Aorta (tissue), 1 donor: ENCODE measurements around the genes H3C2, H3C4 and BTN1A1.

DNA sequence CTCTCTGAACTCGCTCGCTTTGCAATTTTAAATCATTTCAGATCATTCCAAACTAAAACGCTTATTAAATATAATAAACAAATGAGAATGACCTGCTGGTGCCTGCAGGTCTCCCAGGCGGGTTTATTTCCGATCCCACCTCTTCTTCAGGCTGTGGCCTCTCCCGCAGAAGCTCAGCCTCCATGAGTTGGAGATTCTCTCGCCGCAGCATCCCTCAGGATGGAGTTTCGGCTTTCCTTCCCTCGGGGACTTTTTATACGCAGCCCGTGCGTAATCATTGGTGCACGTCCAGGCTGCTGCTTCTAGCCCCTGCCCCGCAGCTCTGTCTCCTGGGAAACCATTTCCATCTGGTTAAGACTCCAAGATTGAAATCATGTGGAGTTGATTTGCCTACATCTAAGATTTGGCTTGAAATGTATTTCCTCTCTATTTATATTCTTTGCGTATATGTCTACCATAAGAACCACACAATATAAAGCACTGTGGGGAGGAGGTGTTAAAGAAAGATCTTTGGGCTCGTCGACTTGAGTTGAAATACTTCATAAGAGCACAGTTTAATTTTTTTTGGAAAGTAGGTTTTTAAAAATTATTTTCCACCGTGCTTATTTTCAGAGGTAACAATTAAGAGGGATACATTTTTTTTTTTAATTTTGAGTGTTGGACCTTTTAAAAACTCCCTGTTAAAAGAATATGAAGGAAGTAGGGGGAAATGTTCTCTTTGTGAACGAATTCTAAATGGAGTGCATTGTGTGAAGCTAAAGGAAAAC, 46.6 kb upstream of the CARMIL1 start:
- PRO-cap: no peak

DNA sequence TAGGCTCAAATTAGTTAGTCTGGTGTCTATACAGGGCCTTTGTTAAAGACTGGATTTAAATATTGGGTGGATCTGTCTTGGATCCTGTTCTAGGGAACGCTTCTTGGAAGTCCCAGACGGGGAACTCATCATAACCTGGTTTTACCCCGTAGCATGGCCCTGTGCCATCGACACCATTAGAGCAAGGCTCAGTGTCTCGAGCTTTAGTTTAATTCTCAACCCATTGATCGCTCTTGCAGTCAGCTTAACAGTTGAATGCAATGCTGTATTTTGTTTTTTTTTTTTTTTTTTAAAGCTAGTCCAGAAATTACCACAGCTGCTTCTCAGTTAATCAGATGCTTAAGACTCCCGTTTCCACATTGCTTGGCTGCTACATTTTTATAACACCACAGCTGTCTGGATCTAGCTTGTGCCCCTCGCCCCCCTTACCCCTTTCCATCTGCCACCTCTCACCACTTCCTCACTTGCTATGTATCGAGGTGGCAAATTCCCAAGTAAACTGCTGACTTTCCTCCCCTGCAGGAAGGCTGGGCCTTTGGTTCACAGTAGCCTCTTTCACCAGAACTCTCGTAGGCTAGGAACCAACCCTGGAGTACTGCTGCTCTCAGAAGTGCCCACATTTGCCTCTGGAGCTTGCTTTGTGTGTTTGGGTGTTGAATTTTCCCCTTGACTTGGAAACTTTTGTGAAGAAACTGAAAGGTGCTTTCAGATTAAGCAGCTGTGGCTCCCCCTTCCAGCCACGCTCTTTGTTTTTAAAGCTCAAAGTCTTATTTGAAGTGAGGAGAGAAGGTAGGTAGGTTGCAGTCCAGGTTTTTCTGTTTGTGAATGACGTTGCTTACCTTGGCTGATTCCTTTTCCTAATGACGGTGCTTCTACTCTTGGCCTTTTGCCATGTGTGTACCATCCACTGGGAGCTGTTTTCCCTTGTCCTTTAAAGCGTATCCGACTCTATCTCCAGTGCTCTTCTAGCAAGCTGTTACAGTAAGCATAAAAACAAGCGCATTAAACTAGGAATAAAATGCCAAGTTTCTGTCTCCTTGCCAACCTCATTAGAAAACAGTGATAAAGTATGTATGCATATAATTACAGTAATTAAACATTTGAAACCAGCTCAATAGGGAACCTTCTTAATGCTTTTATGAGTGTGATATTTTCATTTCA, 90.3 kb downstream of the CARMIL1 start:
- PRO-cap: no peak

DNA sequence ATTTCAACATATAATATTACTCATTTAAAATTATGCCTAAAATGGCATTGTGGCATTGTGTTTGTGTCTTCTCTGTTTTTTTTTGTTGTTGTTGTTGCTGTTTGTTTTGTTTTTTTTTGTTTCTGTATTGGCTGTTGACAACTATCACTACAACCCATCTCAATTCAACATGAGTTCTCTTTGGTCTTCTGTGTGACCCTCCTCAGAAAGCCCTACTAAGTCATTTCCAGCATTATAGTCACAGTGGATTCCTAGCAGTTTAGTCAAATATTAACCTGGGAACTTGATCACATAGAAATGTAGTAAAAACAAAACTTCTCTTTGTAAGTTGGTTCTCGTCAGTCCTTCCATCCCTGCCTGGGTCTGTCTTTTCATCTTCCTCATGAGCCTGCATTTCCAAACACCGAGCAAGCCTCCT, 16.8 kb downstream of the SLC17A2 start:
- PRO-cap: no peak

DNA sequence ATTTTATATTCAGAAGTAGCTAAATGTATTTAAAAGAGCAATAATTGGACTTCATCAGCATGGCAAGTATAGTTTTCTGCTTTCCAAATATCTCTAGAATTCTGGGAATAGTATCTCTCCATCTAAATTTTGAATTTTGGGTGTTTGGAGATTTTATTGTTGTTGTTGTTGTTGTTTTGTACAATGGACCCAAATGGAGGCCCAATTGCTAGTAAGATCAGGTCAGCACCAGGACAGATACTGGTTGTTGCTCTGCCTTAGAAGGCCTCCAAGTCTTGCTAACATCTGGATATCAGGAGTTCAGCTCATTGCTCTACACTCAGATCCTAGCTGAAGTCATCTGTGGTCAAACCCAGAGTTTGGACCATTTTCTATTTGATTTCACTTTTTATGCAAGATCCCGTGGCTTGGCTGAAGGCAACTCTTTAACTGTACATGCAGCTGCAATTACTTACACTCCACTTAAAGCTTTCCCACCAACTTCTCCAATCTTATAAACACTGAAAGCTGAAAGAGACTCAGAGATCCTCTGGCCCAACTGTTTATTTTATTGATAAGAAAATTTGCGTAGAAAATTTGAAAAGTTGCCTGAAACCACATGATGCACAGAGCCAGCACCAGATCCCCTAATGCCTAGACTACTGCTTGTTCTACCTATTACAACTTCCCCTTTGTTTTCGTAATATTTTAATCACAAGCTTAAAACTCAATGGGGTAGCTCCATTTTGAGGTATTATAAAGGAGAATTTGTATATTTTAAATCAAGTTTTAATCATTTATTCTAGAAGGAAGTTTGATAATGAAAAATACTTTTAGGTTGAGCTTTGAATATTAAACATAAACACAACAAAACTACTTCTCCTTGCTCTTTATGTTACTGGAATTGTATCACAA, 2.7 kb downstream of the SLC17A2 start:
- PRO-cap: no peak

DNA sequence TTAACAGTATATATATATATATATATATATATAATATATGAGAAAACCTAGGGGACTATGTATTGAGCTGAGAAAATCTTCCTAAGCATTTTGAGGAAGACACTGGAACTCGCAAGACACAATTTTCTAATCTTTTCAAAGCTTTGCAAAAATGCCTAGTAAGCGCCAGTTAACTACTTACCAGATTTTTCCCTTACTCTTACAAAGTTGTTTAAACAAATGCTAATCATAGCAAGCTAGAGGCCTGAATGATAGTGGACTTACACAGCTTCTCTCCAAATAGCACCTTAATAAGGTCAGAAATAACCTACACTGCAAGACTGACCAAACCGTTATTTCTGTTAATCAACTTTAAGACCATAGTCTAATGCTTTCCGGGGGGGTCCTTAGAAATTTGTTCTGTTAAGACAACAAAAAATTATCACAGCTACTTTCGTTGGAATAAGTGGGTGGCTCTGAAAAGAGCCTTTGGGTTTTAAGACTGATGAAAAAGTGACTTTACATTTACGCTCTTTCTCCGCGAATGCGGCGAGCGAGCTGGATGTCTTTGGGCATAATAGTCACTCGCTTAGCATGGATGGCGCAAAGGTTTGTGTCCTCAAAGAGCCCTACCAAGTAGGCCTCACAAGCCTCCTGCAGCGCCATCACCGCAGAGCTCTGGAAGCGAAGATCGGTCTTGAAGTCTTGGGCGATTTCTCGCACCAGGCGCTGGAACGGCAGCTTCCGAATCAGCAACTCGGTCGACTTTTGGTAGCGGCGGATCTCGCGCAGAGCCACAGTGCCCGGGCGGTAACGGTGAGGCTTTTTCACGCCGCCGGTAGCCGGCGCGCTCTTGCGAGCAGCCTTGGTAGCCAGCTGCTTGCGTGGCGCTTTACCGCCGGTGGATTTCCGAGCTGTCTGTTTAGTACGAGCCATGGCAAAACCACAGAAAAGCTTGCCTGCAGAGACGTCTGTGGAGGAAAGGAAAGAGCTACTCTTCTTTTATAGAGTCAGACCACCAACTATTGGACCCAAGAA, at the start of gene H3C2:
H3C2 (minus strand) TSS at position 954 of the 1,017 bp plus-strand sequence.
- PRO-cap: unidirectional peak, minus-strand start at position 954 of the sequence

GRCh38 chr6:26033671-26034507, 471 bp upstream of the H2AC4 start:
- PRO-cap: no peak

DNA sequence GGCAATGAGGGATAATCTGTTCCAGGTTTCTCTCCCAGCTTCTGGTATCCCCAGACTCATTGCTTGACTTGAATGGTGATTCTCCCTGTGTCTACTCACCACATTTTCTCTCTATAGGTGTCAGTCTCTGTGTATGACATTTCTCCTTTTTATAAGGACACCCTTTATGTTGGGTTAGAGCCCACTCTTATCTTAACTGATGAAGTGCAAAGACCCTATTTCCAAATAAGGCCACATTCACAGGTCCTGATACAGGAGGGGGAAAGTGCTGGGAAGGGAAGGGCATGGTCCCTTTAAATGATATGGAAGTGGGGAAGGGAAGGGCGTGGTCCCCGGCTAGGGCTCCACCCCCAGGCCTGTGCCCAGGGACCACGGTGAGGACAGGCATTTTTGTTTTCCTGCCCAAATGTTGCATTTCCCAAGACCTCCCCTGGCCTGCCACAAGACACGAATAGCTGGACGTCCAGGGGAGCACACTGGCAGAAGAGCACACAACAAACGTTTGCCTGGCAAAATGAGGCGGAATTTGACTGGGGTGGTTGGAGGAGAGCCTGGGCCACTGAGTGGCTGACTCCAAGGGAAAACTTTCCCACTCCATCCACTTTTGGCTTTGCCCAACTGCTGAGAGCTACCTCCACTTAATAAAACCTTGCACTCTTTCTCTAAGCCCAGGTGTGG, 14.8 kb upstream of the H1-2 start:
- PRO-cap: no peak

GRCh38 chr6:26103185-26103551, 565 bp upstream of the H4C3 start:
- PRO-cap: no peak

DNA sequence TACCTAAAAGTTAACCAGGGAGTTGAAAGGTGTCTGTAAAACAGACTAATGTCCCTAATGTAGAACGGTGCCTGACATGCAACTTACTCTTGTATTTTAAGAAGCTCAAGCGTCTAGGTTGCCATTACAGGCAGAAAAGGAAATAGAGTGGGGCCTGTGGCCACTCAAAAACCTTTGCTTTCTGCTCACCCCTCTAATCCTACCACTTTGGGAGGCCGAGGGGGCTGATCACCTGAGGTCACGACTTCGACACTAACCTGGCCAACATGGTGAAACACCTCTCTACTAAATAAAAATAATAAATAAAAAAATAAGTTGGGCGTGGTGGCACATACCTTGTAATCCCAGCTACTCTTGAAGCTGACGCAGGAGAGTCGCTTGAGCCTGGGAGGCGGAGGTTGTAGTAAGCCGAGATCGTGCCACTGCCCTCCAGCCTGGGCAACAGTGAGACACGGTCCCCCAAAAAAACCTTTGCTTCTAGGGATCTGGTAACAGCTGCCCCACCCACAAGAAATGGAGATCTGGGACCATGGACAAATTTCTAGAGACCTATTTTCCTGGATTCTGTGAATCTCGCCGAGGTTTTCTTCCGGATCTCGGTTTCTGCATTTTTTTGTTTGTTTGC, 1.3 kb downstream of the H2AC6 start:
- PRO-cap: no peak

DNA sequence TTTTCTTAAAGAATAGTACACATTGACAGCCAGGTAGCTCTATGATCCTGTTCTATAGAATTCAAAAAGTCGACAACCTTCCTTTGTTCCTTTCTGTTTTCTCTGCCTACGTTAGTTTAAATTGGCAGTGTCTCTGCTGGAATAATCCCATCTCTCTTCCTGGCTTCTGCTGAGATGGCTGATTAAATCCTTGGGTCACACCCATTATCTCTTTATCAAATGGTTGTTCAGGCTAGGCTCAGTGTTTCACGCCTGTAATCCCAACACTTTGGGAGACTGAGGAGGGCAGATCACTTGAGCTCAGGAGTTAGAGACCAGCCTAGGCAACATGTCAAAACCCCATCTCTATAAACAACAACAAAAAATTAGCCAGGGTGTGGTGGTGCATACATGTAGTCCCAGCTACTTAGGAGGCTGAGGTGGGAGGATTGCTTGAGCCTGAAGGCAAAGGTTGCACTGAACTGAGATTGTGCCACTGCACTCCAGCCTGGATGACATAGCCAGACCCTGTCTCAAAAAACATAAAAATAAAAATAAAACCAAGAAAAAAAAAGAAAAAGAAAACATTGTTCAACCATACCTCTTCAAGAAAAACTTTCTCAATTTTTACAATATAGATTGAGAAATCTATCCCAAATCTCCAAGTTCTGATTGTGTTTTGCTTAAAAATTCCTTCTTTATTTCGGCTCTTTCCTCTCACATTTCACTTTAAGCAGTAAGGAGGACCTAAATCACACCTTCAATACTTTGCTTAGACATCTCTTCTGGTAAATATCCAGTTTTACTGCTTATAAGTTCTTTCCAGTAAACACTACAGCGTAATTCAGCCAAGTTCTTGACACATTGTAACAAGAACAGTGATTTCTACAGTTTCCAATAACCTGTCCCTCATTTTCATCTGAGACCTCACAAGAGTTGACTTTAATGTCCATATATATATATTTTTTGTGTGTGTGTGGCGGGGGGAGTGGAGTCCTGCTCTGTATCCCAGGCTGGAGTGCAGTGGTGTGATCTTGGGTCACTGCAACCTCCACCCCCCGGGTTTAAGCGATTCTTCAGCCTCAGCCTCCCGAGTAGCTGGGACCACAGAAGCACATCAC, 8.0 kb downstream of the H2AC6 start:
- PRO-cap: no peak

GRCh38 chr6:26159250-26159871, 1.4 kb downstream of the H2BC5 start:
- PRO-cap: no peak

- PRO-cap: bidirectional peak, plus-strand start at chr6:26197423, minus-strand start at chr6:26197286
Observed at GRCh38 chr6:26196486-26197376, at the start of gene H3C4. TSS of gene H3C4 (minus strand) at chr6:26197286.

DNA sequence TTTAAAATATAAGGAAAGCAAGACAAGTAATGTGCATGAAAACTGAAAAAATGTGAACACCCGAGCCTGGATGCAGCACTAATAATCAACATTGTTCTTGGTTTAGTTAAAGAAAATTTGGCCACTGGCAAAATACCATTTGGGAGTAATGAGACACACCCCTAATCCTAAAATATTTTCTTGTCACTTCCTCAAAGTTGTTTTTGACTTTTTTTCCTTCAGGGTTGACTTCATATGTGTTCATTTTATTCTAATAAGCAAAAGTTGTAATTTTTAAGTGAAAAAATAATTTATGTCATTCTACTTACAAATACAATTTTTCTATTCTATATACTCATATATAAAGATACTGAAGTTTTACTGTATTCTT, 1.0 kb downstream of the H2BC7 start:
- PRO-cap: no peak

DNA sequence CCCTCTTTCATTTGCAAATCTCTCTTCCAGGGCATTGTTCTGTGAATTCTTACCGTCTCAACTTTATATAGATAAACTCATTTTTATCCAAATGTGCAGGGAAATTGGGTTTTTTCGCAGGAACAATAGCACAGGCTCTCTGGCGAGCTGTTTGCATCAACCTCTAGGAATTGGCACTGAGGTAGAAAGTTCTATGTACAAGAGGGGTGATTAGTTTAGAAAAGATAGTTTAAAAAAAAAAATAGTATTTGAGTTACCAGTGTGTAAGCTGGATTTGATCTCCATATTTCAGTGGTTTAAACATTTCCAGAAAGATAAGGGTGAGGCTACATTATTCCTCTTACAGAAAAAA, 517 bp upstream of the H1-3 start:
- PRO-cap: no peak

DNA sequence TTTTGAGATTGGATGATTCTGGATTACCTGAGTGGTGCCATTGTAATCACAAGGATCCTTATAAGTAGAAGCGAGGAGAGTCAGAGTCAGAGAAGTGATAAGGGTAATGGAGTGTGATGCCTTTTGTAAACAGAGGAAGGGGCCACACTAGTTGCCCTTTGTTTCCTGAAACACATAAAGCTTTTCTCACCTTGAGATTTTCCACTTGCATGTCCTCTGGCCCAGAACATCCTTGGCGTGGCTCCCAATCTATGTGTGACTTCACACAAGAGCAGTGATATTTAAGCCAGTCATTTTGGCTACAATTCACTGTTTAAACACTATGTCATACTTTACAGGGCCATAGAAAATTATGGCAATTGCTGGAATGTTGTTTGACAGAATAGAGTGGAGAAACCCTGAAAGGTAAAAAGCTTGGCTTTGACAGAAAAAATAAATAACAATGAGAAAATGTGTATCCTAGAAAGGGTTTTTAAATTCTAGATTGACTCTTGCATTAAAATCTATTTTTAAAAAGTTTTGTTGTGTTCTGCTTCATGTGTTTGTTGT, 3.0 kb downstream of the H4C7 start:
- PRO-cap: no peak

DNA sequence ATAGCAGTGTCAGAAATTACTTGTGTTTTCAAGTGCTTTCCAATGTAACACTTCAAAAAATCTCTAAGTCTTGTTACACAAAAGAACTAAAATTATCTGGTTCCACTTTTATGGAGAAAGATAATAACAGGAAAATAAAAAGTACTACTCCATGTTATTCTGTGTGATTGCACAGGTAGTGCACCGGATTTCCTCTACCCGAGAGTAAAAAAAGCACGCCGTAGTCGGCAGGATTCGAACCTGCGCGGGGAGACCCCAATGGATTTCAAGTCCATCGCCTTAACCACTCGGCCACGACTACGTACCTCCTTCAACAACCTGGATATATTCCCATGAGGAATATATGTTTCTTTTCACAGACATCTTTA, 27.0 kb upstream of the H4C8 start:
- PRO-cap: no peak

DNA sequence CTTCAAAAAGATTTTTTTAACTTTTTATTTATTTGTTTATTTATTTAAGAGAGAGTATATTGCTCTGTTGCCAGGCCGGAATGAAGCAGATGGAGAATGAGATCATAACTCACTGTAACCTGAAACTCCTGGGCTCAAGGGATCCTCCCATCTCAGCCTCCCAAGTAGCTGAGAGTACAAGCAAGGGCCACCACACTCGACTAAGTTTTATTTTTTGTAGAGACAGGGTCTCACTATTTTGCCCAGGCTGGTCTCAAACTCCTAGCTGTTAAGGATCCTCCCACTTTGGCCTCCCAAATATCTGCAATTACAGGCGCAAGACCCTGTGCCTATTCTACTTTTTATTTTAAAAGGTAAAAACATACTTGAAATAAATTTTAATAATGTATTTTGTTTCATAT, 1.2 kb downstream of the BTN2A2 start:
- PRO-cap: no peak

GRCh38 chr6:26448027-26448475, 7.7 kb downstream of the BTN3A3 start:
- PRO-cap: no peak

DNA sequence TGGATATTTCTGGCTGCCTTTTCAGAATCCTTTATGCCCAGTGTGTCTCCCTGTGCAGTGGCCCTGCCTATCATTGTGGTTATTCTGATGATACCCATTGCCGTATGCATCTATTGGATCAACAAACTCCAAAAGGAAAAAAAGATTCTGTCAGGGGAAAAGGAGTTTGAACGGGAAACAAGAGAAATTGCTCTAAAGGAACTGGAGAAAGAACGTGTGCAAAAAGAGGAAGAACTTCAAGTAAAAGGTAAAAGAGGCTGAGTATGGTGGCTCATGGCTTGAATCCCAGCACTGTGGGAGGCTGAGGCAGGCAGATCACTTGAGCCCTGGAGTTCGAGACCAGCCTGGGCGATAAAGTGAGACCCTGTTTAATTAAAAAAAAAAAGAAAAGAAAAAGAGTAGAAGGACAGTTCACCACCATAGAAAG, 7.4 kb downstream of the BTN2A1 start:
- PRO-cap: no peak

DNA sequence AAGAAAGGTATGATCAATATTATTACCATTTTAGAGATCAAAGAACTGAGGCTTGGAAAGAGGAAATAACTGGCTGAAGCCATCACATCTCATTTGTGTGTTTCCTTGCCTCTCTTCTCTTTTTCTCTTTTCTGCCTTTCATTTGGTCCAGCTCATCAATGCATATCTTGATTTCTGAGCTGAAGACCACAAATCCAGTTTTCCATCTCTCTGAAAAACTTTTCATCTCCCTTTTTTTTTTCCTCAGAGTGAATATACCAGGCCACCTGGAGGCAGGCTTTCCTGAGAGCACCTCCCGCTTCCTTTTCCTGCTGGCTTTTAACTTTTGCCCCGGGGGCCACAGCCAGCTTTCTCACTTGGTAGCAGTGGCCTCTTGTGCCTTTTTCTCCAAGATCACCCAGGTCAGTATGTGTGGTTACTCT, at the start of gene BTN1A1:
BTN1A1 (plus strand) TSS at position 346 of the 422 bp plus-strand sequence.
- PRO-cap: no peak